Iris pigment epithelial cell (primary cell): Measurements from ENCODE around the gene SAMSN1.

- RRBS, result no CpG with 5 or more reads among the region's 95 CpGs
These were observed 5366.8 kb upstream of the TPTE start for GRCh38 chr21:5154378-5155218.

DNA sequence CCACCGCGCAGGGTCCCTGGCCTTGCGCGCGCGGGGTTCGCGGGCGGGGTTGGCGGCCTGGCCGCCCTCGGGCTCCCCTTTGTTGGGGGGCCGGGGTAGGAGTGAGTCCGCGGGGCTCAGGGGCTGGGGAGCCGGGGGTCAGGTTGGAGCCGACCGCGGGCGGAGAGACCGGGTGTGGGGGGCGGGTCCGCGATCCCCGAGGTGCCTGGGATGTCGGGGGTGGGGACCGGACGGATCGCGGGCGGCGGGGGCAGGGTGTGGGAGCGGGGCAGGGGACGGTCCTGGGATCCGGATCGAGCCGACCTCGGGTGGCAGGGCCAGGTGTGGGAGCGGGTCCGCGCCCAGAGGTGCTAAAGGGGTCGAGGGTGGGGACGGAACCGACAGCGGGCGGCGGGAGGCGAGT is 4410.0 kb upstream of the TPTE start:
- RRBS, result no CpG with 5 or more reads among the region's 48 CpGs

DNA sequence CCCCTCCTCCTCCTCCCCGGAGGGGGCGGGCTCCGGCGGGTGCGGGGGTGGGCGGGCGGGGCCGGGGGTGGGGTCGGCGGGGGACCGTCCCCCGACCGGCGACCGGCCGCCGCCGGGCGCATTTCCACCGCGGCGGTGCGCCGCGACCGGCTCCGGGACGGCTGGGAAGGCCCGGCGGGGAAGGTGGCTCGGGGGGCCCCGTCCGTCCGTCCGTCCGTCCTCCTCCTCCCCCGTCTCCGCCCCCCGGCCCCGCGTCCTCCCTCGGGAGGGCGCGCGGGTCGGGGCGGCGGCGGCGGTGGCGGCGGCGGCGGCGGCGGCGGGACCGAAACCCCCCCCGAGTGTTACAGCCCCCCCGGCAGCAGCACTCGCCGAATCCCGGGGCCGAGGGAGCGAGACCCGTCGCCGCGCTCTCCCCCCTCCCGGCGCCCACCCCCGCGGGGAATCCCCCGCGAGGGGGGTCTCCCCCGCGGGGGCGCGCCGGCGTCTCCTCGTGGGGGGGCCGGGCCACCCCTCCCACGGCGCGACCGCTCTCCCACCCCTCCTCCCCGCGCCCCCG is 2306.9 kb upstream of the TPTE start:
- RRBS, result no CpG with 5 or more reads among the region's 90 CpGs

- RRBS, result no CpG with 5 or more reads among the region's 33 CpGs
These were observed 1762.4 kb upstream of the TPTE start for GRCh38 chr21:8758761-8759520.

GRCh38 chr21:8993800-8994787 is 1527.3 kb upstream of the TPTE start:
- RRBS, result no CpG with 5 or more reads among the region's 8 CpGs

DNA sequence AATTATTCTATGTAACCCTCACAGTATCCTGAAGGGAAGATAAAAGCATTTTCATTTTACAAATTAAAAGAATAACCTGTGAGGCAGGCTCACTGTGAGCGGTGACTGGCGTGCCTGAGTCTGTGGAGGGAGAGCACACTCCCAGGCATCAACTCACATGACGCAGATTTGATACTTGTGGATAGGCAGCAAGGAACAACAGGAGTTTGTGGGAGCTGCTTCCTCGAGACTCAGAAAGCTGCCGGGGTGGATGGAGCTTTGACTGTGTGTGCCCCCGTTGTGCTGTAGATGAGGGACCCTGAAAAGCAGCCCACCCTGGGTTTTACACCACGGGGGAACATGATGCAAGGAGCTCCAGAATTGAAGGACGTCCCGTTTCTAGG is 764.3 kb upstream of the TPTE start:
- RRBS, result no CpG with 5 or more reads among the region's 9 CpGs

- RRBS, result no CpG with 5 or more reads among the region's 51 CpGs
These were observed 382 bp downstream of the TPTE start for GRCh38 chr21:10521742-10522188.

DNA sequence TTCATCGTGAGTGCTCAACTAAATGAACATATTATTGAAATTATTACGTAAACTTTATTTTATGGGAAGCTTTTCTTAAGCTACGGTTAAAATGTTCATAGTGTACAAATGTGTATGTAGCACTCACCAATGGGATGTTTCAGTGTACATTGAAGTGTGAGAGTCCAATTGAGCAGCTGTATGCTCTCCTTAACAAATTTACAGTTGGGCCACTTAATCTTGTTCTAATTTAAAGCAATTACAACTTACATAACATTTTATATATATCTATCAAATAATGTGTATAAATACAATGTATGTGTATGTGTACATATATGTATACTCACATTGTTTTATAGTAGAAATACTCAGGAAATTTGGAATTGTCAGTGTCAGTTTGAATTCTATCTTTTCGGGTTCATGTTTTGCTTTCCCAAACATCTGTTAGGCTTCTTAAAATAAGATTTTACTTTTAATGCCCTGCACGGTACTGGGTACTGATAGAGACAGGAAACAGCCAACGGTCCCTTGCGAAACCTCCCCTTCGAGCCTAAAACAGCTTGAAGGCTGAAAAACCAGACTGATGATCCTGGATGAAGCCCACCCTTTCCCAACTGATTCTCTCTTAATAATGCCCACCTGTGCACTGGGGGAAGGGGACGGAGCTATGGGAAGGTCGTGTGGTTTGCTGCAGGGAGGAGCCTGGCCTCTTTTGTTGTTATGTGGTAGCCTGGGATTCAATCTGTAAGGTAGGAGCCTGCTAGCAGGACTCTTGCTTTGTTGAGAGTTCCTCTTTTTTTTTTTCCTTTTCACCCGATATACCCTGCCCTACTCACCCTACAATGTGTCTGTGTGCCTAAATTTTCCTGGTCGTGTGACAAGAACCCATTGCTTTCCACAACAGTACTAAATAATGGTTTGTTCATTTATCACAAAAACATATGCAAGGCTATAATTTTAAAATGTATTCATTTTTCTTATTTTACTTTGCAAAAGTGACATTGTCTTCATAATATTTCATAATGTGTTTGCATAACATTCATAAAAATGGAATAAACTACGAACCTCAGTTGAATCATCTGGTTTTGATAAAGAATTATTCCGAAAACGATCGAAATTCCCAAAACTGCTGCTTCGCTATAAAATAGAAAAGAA is 25.6 kb downstream of the SAMSN1 start:
- RRBS, result no CpG with 5 or more reads among the region's 17 CpGs

DNA sequence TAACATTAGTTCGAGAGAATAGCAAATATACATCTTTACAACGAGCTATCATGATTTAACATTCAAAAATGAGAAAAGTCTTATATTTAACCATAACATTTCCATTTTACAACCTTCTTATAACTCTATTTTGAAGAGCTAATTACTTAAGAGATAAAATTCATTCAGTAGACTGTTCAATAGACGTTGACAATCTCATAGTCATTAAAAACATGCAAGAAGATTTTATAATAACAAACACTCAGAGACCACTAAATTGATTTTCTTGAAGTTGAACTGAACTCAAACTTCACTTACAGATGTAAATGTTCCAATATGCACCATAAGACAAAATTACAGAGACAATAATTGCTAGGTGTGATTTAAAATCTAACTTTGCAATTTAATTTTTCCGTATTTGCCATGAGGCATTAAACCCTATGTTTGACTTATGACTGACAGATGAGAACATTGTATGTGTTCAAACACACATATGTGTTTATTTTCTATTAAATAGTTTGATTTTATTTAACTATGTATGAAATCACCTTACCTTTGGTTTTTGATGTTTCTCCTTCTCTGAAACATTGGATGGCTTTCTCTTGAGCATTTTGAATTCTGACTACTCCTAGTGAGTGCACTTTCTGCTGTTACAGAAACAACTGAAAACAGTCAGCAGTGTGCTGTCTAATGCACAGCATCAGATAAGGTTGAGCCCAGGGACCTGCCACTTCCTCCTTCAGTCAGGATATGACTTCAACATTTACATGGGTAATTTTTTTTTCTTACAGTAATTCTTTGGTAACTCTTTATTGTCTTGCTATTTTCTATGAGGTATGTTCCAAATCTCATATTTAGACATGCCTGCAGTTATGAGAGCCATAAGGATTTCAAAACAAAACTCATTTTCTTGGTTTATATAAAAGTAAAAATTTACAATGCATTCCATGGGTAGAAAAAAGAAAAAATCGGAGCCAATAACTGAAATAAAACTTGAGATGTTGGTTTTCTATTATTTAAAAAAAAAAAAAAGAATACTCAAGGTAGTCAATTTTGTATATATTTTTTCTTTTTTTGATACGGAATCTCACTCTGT is at the start of gene SAMSN1:
Gene SAMSN1 (minus strand): TSS at position 643 of the 1,075 bp plus-strand sequence.
- RRBS, result no CpG with 5 or more reads among the region's 6 CpGs

GRCh38 chr21:14762710-14763448 is 216.8 kb upstream of the SAMSN1 start:
- RRBS, result no CpG with 5 or more reads among the region's 4 CpGs

GRCh38 chr21:14879339-14879741 is 185.5 kb downstream of the NRIP1 start:
- RRBS, result no CpG with 5 or more reads among the region's 6 CpGs

GRCh38 chr21:14982819-14983665 is 81.8 kb downstream of the NRIP1 start:
- RRBS, result no CpG with 5 or more reads among the region's 3 CpGs

GRCh38 chr21:15052438-15053450 is 12.1 kb downstream of the NRIP1 start:
- RRBS, result no CpG with 5 or more reads among the region's 8 CpGs

GRCh38 chr21:15063807-15064442 is 875 bp downstream of the NRIP1 start:
- RRBS, result 2% methylated on average over 25 of the region's 39 CpGs

GRCh38 chr21:15122211-15122698 is 57.5 kb upstream of the NRIP1 start:
- RRBS, result no CpG with 5 or more reads among the region's 4 CpGs

GRCh38 chr21:15767426-15768155 is 37.8 kb downstream of the USP25 start:
- RRBS, result no CpG with 5 or more reads among the region's 5 CpGs

- RRBS, result no CpG with 5 or more reads among the region's 7 CpGs
These were observed 340.5 kb downstream of the USP25 start for GRCh38 chr21:16070195-16070703.

GRCh38 chr21:16280042-16280661 is 550.4 kb downstream of the USP25 start:
- RRBS, result no CpG with 5 or more reads among the region's 12 CpGs

DNA sequence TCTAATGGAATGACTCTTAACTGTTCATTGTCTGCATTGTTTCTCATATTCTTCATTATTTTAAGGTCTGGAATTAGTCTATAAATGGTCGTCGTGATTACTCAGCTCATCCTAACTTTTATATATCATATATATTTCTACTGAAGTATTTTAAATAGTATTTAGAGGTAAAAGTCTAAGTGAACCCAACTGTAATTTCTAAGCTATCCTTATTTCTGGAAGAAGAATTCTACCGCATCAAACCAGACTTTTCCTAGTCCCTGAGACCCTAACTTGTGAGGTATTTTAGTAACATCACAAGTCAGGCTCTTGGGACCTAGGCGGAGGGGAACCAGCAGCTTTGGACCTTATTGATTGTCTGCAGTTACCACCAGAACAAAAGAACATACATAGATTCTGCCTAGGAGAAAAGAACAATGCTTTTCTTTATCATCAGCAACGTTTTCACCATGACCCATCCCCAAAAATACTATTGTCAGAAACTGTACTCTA is 860.3 kb downstream of the USP25 start:
- RRBS, result no CpG with 5 or more reads among the region's 5 CpGs

DNA sequence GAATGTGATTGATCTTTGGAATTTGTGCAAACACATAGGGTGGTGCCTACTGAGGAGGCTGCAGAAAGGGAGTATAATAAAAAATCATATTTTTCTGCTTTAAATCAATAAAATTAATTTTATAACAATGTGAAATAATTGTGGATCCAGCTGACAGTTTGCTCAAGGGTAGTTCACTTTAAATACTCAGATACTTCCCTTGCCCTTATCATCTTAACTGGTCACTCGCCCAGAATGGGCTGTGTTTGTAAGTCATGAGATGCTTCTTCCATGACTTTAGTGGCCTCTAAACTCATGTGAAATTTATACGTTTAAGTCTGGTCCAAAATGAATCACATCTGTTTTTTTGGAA is 802.8 kb upstream of the CXADR start:
- RRBS, result no CpG with 5 or more reads among the region's 2 CpGs